Glomerular endothelial cell (primary cell): ENCODE measurements around the gene SESN3.

- RAMPAGE, long total RNA = no peak
Measured at GRCh38 chr11:93176821-93177548, 20.8 kb downstream of the SLC36A4 start.

- RAMPAGE, long total RNA = no peak
Measured at GRCh38 chr11:93499177-93499506, 44.0 kb downstream of the SMCO4 start.

- RAMPAGE, long total RNA = no peak
Measured at GRCh38 chr11:93530241-93531129, 12.7 kb downstream of the SMCO4 start.

- RAMPAGE, long total RNA = no peak
Measured at GRCh38 chr11:93541953-93542724, 1.1 kb downstream of the SMCO4 start.

DNA sequence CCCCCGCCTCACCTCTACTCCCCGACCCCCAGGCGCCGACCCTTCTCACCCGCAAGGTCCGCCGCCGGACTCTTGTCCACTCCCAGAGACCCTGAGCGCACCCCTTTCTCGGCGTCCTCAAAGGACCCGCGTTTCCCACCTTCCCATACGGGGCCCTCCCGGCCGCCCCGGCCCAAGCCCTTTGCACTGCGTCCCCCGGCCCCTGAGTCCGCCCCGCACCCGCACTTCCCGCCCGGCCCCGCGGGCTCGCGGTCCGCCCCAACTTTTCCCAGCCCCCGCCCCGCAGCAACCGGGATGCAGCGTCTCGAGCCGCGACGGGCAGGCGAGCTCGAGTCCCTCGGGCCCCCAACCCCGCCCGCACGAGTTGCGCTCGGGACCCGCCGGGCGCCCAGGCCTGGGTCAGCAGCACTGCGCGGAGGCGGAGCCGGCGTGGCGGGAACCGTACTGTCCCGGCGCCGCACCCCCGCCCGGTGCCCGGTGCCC, 425 bp downstream of the SMCO4 start:
- RAMPAGE, long total RNA = no peak

DNA sequence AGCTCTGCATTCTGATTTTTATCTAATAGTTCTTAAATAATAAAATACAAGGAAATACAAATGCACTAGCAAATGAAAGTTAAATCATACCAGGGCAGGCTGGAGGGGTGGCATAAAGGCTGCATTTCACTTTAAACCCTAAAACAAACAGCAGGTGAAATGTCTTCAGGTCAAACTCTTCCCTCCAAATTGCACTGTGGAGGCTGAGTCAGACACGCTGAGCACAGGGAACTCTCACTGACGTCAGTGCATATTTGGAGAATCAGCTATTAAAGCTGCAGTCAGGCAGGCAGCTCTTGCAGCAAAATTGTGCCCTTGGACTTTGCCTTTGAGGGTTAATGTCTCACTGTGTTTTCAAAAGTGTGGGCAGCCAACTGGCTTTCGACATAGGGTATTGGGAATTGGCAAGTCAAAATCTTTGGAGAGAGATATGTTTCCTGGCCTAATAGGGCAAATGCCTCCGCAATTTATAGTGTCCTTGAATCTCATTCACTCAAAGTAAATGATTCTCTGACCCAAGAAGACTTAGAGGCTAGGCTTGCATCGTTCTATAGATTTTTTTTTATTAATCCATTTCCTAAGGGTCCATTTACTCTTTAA, 27.6 kb upstream of the SMCO4 start:
- RAMPAGE, long total RNA = no peak

DNA sequence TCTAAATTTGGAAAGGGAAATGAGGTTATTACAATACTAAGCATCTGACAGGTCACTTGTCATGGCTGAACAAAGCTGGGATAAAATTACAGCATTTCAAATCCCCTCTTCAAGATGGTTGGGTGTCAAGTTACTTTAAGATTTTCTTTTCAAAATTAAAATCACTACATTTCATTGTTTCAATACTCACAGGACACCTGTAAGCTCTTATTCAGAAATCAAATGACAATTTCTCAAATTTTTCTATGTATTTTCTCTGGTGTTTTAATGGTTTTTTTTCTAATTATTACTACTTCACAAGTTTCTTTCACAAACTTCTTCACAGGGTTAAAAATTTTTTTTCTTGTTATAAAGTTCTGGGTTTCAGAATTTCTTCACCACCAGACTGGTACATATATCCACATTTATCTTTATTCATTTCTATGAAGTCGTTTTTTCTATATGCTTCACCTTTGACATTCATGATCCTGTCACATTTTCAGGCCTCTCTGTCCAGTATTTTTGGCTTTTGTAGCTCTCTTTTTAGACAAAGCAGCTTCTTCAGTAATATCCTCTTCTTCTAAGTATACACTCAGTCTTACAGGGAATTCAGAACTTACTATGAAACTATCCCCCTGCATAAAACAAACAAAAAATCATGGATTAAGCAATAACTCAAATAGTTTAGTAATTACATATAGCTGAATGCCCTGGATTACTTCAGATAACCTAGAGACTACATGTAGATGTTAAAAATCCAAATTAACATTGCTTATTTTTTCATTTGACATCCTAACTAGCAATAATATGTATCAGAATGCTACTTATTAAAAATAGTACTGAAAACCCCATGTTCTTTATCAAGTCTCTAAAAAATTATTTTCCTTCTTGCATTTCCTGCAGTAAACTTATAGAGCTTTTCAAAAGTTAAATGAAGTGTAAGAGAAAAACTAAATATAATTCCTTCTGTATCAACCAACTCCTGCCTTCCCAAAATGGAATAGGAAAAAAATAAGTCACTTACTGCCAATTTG, 5.3 kb downstream of the TAF1D start:
- RAMPAGE, long total RNA = no peak

GRCh38 chr11:93792837-93793036, 8.7 kb downstream of the MED17 start:
- RAMPAGE, long total RNA = no peak

DNA sequence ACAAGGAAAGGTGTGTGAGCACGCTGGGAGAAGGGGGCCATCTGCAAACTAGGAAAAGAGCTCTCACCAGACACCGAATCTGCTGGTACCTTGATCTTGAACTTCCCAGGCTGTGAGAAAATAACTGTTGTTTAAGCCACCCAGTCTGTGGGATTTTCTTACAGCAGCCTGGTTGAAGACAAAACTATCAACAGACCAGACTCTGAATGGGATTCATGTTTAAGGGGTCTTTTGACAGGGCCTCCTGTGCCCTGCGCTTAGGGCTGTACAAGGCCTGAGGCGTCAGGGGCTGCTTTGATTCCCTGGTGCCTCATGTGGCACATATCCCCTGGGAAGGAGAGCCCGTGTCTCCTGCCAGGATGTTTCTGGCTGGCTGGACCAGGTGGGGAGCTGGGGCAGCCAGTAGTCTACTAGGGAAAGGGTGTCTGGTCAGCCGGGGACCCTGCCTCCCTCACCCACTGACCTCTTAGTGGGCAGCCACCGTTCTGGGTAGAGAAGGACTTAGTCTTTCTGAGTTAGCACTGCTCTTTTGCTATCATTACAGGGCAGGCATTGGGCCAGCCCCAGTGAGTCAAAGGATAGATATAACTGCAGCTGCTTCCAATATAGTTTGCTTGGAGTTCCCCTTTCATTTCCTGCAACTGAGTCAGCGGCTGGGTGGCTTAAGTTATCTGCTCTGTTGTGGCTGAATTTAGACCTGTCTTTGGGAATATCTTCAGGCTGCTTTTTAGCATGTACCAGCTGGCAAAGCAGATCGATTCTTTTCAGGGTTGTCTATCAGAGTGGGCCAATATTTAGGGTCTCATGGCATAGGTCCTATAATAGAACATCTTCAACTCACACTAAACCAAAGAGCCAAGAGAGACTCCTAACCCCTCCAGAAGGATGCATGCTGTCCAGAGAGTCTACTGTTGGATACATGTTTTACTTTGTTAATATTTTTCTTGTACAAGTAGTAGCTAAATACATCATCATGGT, 6.4 kb downstream of the PANX1 start:
- RAMPAGE, long total RNA = no peak

DNA sequence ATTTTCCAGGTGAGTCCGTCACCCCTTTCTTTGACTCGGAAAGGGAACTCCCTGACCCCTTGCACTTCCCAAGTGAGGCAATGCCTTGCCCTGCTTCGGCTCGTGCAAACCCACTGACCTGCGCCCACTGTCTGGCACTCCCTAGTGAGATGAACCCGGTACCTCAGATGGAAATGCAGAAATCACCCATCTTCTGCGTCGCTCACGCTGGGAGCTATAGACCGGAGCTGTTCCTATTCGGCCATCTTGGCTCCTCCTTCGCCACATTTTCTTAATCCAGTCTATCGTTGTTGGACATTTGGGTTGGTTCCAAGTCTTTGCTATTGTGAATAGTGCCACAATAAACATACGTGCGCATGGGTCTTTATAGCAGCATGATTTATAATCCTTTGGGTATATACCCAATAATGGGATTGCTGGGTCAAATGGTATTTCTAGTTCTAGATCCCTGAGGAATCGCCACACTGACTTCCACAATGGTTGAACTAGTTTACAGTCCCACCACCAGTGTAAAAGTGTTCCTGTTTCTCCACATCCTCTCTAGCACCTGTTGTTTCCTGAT, 66.0 kb upstream of the IZUMO1R start:
- RAMPAGE, long total RNA = no peak

DNA sequence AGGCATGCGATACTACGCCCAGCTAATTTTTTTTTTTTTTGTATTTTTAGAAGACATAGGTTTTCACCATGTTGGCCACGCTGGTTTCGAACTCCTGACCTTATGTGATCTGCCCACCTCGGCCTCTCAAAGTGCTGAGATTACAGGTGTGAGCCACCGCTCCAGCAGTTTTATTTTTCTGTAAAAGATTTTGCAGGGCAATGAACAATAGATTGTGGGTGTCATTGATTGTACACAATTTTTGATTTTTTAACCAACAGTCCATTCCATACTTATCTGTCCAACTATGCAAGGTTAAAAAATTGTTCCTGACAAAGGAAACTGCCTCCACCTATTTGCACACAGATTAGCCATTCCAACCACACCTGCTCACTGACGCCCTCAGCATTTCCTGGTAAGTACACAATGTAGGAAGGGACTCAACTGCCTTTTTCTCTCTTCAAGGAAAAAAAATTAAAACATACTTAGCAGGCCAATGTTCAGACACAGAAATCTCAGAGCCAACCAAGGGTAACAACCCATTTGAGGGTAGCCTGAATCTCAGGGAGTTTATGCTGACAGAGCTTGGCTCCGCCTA, 4.4 kb upstream of the FUT4 start:
- RAMPAGE, long total RNA = no peak

DNA sequence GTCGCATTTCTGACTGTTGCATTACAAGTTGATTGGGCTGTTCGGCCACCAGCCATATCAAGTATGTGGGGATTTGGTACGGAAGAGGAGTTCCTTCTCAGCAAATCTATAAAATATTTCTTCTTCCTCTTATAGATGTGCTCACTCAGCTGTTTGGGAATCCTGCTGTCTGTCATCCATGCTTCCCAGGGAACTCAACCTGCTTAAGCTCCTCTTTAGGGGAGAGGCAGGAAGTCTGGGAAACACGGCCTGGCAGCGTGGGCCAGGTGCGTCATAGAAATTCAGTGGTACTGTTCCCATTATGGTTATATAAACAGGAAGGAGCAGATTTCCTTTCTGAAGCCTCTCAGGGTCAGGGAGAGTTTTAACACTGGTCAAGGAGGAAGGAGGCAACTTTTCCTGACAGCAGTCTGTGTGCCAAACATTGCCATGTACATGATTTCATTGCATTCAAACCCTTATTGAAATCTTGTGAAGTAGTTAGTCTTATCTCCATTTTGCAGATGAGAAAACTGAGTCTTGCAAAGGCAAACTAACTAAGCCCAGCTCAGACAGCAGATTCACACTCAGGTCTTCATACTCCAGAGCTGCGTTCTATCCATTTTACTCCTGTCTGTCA, 35.5 kb upstream of the AMOTL1 start:
- RAMPAGE, long total RNA = no peak

- RAMPAGE, long total RNA = no peak
Measured at GRCh38 chr11:94766691-94767328, 1.3 kb upstream of the AMOTL1 start.

- RAMPAGE, long total RNA = no peak
Measured at GRCh38 chr11:94769263-94770273, 1.4 kb downstream of the AMOTL1 start.

DNA sequence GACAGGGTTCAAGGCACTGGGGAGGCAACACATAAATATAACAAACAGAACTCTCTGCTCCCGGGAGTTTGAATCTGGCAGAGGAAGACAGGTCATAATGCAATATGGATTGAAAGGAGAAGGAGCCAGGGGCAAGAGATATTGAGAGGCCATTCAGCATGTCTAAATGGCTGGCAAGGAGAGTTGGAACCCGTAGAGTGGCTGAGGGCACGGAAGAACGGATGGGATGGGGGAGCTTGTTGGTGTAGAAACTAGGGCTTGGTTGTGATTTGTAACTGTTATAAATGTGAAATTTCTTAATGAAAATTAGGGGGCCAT, 28.2 kb downstream of the AMOTL1 start:
- RAMPAGE, long total RNA = no peak

- RAMPAGE, long total RNA = no peak
Measured at GRCh38 chr11:95108050-95108539, 18.4 kb downstream of the ENDOD1 start.

- RAMPAGE, long total RNA = no peak
Measured at GRCh38 chr11:95185032-95185647, 45.9 kb downstream of the SESN3 start.

DNA sequence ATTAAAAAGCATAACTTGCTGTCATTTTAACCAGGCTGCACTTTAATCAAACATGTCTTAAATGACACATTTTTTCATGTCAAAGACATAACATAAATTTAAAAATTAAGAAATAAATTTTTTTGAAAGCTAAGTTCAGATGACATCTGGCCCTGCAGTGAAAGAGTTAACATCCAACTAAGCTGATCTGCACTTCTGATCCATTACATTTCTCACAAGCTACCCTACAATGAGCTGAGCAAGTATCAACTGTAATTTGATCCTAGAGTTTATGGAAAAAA, 2.0 kb downstream of the SESN3 start:
- RAMPAGE, long total RNA = no peak

DNA sequence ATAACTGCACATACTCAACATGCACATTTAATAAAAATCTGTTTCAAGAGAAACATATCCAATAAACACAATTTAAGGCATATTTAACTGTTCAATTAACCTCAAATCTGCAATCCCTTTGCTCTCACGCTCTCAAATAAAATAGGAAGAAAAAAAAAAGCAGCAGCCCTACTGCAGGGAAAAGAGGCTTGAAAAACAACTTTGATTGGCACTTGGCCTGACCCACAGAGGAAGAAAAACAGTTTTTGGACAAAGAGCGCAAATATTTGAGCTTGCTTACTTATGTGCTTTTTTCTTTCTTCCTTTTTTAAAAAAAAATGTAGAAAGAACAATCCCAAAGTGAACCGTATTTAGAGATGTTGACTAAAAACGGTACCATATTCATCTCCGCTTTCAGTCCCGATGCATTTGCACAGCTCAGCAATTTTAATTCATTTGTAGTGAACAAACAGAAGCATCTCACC, 1.6 kb downstream of the SESN3 start:
- RAMPAGE, long total RNA = no peak

DNA sequence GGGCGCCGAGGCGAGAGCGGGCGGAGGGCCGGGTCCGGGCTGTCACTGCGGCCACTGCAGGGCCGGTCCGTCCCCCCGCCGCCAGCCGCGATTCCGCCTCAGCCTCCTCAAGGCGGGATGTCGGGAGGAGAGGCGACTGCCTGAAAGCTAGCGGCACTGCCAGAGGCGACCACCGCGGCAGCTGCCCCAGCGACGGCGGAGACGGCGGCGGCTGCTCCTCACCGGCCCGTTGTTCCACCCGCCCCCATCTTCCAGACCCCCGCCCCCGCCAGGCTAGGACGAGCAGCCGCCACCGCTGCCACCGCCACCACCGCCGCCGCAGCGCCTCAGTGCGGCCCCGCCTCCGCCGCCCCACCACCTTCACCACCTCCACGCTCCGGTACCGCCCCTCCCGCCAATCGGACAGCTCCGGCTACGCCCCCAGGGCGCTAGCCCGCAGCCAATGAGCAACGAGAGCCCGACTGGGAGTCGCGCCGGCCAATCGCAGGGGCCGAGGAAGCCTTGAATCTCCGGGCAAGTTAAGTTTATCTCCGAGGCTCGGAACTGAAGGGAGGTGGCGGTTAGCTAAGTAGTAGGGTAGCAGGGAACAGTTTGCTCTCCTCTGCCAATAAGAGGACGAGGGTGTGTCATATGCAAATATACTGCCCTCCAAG, at the start of gene SESN3:
Gene SESN3, minus strand, starts transcription at position 333 of the 653 bp plus-strand sequence.
- RAMPAGE, long total RNA = no peak